Ureter (tissue), 1 donor: Measurements from ENCODE around the genes PCARE and SPAST.

GRCh38 chr2:28793633-28794084 is 17.0 kb upstream of the SPDYA start:
- PRO-cap, result no peak

GRCh38 chr2:28904378-28905458 is 10.3 kb downstream of the WDR43 start:
- PRO-cap, result no peak

DNA sequence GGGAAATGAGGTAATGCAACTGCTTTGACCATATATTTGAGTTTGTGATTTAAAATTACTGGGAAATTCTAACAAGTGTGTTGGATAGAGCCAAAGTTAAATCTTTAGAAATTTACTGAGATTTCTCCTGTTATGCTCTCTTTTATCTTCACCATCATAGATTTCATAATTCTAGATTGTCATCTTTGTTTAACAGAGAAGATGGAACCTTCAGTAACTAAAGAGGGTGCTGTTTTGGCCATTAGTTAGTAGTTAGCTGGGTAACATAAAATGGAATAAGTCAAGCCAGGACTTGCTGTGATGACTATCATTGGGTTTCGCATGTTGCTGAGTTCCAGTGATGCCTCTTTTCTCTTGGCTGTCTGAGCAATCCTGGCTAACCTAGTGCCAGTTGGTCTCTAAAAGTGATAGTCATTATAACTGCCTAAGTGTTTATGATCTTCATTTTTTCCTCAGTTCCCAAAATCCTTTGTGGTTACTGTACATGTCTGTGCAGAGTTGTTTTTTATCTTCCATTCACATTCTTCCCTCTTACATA is 33.3 kb downstream of the WDR43 start:
- PRO-cap, result no peak

DNA sequence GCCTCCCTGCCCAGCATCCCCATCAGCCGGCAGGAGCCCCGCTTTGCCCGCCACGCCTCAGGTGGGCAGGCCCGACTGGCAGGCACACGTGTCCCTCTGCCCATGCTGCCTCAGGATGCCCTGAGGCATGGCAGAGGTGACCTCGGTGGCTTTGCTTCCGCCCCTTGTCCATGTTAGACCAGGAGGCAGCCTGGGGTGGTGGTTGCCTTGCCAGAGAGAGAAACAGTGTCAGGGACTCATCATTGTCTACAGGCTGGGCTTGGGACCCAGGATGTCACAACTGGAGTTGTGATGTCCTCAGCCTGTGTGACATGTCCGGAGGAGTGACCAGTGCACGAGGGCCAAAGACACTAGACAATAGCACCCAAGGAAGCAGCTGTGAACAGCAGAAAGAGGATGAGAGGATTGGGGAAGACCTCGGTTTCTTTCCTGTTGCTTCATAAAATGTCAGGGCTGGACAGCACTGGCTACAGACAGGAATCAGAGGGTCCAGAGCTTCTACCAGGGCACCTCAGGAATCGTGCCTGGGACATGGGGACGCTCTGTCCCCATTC is 36.9 kb downstream of the TOGARAM2 start:
- PRO-cap, result no peak

GRCh38 chr2:29074352-29074699 is at the start of gene PCARE:
TSS of gene PCARE (minus strand) at chr2:29074523.
- PRO-cap, result no peak

DNA sequence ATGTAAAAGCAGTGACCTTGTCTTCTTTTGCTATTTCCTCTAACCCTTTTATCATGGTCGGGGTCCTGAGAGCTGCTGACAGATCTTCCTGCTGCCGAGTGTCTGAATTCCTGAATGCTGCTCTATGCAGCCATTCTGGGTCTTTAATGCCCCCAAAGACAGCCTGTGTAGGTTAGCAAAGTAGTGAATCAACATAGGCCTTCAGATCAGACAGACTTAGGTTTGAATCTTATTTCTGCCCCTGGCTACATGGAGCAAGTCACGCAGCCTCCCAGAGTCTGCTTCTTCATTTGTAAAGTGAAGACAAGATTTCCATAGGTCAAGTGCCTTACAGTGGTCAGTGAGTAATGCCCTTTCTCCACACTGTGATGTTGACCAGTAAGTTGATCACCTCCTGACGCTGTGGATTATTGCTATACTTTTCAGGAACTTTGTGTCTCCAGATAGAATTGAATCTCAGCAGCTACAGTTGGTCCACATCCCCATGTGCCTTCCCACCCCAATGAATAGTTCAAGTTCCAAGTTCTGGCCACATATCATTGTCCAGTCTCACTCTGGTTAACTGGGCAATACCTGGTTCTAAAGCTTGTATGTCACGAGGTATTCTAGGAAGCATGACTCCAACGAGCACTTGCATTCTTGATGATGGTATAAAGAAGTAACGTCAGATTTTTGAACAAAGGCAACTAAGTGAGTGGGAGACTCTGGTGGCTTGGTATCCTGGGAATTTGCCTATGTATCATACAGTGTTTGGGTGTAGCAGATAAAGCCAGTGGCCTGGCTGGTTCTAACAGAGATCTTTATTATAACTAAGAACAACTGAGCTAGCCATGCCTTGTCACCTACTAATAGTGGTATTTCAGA is 2.1 kb upstream of the CLIP4 start:
- PRO-cap, result no peak

DNA sequence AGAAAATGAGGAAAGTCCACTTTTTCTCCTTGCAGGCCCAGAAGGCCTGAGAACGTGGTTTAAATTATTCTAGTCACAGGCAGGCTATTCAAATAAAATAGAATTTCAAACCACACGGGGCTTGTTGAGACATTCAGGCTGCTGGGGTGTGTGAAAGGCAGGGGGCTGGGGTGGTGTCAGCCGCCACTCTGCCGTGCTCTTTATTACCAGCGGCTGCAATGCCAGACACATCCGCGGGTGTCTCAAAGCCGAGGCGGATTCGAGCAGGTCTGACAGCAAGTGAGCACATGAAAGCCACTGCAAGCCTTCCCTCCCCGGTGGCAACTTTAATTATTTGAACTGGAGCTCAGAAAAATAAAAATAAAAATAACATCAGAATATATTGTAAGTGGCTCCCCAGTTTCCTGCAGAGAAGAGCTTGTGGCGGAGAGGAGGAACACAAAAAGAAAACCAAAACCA is 199.5 kb downstream of the CLIP4 start:
- PRO-cap, result no peak

- PRO-cap, result no peak
These were observed 12.1 kb downstream of the YPEL5 start for GRCh38 chr2:30158484-30159741.

DNA sequence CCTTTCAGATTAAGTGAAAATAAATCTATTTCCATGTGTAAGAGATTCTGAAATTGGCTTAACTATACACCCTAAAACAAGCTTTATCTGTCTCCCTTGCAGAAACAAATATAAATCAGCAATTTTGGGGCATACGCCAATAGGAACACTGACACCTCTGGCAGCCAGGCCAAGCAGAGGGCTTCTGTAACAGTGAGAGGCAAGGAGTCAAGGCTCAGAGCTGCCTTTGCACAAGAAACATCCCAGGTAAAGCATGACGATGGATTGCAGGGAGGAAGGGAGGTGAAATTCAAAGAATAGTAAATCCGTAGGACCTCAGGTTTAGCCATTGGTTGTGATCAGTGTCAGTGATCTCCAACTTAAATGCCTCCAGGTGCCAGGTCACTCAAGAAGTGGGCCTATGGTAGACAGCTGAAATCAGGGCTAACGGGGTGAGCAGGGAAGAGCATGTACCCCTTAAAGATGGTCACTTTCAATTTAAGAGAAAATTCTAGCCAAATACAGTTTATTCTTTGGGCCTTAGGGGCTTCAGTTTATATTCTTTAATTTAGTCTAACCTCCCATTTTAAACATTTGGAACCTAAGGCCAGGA is 19.3 kb downstream of the YPEL5 start:
- PRO-cap, result no peak

DNA sequence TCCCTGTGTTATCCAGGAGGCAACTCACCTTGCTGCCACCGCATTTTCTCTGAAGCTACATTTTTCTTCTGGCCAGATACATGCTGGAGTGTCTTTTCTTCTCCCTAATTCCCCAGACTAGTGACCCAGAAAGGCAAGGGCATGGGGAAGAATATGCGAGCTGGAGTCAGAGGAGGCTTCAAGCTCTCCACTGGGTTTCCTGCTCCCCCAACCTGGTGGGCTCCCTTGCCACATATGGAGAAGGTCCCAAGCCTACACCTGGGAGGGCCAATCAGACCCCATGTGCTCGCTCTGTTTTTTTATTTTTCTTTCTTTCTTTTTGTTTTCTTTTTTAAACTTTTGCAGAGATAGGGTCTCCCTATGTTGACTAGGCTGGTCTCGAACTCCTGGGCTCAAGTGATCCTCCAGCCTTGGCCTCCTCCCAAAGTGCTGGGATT is 22.7 kb downstream of the YPEL5 start:
- PRO-cap, result no peak

DNA sequence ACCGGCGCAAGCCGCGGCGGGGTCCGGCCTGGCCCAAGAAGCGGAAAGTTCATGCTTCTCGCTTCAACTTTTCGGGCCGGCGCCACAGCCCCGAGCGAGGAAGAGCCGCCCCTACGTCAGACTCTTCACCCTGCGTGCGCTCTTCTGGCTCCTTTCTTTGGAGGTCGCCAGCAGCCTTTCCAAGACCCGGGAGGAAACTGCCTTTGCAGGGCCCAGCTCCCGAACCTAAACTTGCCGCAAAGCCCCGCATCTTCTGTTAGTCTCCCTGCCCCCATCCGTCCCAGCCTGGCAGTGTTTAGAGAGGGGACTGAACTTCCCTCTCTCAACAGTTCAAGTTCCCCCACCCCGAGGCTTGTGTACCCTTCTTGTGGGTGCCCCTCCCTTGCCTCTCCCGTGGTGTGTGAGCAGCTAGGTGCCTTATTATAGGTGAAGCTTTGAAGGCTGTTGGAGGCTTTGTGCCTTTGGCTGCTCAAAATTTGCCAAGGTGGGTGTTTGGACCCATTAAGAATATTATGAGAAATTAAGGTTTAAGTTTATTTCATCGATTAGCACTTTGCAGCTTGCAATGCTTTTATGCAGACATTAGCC is 1.4 kb downstream of the LBH start:
- PRO-cap, result no peak

- PRO-cap, result no peak
These were observed 2.1 kb downstream of the LBH start for GRCh38 chr2:30233354-30233916.

DNA sequence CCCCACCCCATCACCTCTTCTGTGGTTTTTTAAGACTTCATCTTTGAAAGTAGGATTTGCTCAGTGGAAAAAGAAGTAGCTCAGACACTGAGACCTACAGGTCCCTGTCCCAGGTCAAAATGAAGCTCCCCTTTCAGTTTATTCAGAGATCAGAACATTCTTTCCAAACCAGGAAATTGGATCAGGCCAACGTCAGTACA is 43.1 kb downstream of the LBH start:
- PRO-cap, result no peak

GRCh38 chr2:30284302-30284906 is 53.1 kb downstream of the LBH start:
- PRO-cap, result no peak

- PRO-cap, result no peak
These were observed 175.3 kb downstream of the LCLAT1 start for GRCh38 chr2:30622249-30622854.

- PRO-cap, result no peak
These were observed 64.8 kb upstream of the CAPN13 start for GRCh38 chr2:30872101-30872444.

DNA sequence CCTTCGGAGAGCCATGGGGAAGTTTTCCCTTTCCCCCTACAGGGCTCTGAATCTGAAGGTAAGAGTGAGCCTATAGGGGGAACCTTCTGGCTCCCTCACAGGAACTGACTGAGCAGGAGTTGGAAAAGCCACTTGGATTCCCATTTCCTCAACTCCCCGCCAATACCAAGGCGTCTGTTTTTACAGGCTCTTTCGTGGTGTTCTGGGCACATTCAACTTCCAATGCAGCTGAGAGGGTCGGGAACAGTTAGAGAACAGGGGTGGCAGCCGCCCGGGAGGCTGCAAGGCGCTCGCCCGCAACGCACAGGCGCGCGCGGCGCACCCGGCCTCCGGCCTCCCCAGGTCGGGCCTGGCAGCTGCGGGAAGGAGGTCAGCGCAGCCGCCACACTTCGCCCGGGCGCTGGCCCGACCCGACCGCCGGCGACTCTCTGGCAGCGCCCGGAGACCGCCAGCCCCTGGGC is 1.0 kb downstream of the GALNT14 start:
- PRO-cap, result no peak

DNA sequence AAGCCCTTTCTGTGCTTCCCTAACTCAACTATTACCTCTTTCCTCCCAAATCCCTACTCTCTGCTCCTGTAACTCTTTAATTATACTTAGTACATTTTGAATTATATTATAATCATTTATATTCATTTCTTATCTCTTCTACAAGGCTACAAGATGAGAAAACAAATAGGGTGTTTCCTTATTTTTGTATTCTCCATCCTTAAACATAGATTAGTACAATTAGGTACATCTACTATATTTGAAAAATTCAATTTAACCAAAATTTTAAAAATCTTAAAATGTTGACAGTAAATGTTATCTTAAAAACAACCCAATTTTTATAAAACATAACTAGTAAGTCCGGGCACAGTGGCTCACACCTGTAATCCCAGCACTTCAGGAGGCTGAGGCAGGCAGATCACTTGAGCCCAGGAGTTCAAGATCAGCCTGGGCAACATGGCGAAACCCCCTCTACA is 103.6 kb downstream of the MEMO1 start:
- PRO-cap, result no peak

- PRO-cap, result no peak
These were observed 12.4 kb downstream of the MEMO1 start for GRCh38 chr2:31998345-31998841.

GRCh38 chr2:32063213-32064365 is at the start of gene SPAST:
TSS of gene SPAST (plus strand) at chr2:32063556.
- PRO-cap, result bidirectional peak, plus-strand start at chr2:32063666, minus-strand start at chr2:32063364; bidirectional peak, plus-strand start at chr2:32063995, minus-strand start at chr2:32063833